ENCODE measurements around the gene ZFP36L2.

DNA sequence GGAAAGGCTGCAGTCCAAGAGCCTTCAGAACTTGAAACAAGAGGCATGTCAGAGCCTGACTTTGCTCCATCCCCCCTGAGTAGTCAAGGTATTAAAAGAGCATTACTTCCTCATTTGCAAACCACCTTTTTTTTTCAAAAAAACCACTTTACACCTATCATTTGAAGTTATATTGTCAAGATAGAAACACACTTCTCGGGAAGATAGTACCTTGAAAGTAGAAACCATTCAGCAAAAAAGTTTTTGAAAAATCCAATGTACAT, 41.7 kb upstream of the EML4 start:
- PRO-cap, 2 experiments: no peak in any of the 2 experiments

- PRO-cap, 2 experiments: peak in 1 of 2 experiments; most common minus-strand start chr2:42171819 (in 1)
These were observed 2.5 kb downstream of the EML4 start for GRCh38 chr2:42171603-42172053.

- PRO-cap, 2 experiments: no peak in any of the 2 experiments
These were observed 31.1 kb downstream of the COX7A2L start for GRCh38 chr2:42329822-42330485.

DNA sequence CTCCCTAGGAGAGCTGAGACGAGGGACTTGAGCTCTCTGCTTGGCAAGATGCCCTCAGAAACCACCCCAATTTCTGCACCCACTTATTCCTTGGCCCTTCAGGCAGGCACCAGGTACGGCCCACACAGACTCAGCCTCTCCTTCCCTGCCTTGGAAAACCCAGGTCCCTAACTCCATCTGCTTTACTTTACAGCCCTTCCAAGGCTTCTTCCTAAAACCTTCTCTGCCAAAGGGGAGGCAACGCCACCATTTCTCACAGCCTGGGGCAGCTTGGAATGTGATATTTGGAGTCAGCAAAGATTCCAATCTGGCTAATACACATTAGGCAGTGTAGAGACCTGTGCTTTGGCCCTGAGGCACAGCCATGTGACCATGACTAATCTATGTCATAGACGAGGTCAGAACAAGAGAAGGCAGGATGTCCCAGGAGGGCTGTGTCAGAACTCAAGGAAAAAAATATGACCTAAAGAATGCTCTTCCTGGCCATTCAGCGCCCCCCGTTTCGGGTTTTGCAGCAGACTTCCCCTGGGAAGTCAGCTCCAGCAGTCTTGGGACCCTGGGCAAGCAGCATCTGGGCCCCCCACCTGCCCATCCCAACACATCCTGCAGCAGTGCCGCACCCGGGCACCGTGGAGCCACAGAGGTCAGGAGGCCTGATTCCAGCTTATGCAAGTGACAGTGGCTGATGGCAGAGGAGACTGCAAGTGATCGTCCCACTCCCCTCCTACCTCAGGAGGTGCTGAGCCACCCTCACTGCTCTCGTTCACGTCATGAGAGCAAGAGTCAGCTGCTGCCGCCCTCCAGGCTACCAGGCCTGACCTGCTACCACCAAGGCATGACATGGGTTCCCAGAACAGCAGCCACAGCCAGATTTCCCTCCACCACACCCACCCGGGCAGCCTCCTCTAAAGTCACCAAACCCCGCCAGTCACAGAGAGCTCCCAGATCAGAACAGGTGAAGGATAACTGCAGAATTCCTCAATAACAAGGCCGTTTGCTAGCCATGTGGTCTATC, 18.4 kb downstream of the COX7A2L start:
- PRO-cap, 2 experiments: peak in 1 of 2 experiments; most common plus-strand start position 389 of the sequence (in 1)

GRCh38 chr2:42569777-42570339, 1.4 kb downstream of the MTA3 start:
- PRO-cap, 2 experiments: no peak in any of the 2 experiments

GRCh38 chr2:42856967-42857564, 64.7 kb upstream of the HAAO start:
- PRO-cap, 2 experiments: no peak in any of the 2 experiments

- PRO-cap, 2 experiments: no peak in any of the 2 experiments
These were observed 113.7 kb upstream of the HAAO start for GRCh38 chr2:42906219-42906422.

- PRO-cap, 2 experiments: peak in 1 of 2 experiments; most common plus-strand start chr2:42957446 (in 1); most common minus-strand start chr2:42957209 (in 1)
These were observed 164.8 kb upstream of the HAAO start for GRCh38 chr2:42956999-42957739.

- PRO-cap, 2 experiments: peak in 1 of 2 experiments; most common minus-strand start chr2:43083819 (in 1)
These were observed 143.1 kb downstream of the ZFP36L2 start for GRCh38 chr2:43082871-43084056.

GRCh38 chr2:43110366-43111037, 115.9 kb downstream of the ZFP36L2 start:
- PRO-cap, 2 experiments: no peak in any of the 2 experiments

- PRO-cap, 2 experiments: no peak in any of the 2 experiments
These were observed 91.9 kb downstream of the ZFP36L2 start for GRCh38 chr2:43134363-43134968.

DNA sequence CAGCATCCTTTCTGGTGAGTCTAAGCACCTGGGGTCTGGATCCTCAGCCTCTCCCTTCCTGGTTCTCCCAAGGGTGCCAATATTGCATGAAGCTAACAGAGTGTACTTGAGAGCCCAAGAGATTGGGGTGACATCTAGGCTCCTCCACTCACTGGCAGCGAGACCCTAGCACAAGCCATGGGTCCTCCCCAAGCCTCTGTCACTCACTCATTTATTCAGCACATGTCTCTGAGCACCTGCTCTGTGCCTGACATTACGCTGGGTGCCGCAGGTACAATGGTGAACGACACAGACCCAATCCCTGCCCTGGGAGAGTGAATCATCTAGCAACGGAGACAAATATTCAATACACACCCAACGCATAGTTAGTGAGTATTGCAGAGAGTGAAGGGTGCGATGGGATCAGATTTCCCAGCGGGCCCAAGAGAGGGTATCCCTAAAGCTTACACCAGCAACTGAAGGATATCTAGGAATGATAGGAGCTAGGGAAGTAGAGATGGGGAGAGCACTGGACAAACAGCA, 45.6 kb downstream of the ZFP36L2 start:
- PRO-cap, 2 experiments: no peak in any of the 2 experiments

DNA sequence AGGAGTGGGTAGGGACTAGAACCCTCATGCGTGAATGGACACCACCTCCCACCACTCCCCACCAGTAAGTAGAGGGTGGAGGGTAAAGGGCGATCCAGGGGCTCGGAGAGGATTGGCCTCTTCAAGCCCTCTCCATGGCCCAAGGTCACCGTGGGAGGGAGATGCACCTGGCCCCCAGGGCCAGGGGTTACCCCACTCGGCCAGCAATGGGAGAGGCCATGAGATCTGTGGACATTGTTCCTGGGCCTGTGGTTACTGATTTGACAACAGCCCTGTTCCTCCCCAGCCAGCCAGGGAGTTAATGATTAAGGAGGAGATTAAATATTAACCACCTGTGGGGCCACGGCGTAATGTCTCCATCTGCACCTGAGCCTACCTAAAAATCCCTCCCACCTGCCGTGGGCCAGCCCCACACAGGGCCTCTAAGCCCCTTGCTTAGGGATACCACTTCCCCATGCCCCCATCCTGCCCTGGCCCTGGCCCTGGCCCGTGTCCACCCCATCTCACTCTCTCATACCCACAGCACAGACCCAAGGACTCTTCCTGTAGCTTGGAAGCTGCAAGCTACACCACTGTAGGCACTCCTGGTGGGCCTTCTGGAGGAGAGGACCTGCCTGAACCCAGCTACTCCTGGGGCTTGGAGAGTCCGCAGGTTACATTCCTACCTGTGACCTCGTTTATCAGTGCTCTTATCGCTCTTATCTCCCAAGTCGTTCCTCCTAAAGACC, 32.2 kb downstream of the ZFP36L2 start:
- PRO-cap, 2 experiments: peak in 1 of 2 experiments; most common plus-strand start position 327 of the sequence (in 1); most common minus-strand start position 254 of the sequence (in 1)

DNA sequence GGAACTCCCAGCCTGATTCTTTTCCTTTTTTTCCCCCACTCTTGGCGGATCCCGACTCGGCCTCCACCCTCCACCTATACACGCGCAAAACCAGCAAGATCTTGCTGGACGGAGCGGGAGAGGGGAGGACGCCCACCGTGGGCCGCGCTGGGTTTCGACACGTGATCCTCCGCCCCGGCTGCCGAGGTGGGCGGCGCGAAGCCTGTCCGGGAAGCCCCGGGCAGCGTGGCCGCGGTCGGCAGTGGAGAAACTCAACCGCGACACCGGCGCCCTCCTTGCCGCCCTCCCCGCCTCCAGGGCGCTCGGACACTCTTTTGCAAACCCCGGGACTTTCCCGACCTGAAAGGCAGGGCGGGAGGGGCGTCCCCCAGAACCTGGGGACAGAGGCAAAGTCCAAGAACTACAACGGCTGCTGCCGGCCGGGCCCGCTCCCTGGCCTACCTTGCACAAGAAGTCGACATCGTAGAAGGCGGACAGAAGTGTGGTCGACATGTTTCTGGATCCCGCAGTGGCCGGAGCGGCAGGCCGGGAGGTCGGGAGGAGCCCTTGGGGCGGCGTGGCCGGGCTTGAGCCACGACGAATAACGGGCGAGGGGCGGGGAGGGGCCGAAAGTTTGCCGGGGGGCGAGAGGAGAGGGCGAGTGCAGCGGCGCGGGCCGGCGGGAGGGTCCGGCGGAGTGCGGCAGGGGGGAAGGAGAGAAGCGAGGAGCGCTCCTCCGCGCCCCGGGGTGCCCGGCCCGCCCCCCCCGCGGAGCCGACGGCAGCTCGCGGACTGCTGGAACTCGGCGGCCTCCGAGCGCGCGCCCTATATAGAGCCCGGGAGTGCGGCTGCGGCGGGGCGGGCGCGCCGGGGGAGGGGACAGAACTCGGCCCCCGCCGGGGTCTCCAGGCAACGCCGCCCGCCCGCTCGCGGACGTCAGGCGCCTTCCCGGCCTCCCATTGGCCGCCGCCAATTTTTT, at the start of gene ZFP36L2:
Gene ZFP36L2, minus strand, starts transcription at position 783 of the 958 bp plus-strand sequence.
- PRO-cap, 2 experiments: peak in 2 of 2 experiments; most common plus-strand start position 241 of the sequence (in 1); most common minus-strand start position 316 of the sequence (in 2)

DNA sequence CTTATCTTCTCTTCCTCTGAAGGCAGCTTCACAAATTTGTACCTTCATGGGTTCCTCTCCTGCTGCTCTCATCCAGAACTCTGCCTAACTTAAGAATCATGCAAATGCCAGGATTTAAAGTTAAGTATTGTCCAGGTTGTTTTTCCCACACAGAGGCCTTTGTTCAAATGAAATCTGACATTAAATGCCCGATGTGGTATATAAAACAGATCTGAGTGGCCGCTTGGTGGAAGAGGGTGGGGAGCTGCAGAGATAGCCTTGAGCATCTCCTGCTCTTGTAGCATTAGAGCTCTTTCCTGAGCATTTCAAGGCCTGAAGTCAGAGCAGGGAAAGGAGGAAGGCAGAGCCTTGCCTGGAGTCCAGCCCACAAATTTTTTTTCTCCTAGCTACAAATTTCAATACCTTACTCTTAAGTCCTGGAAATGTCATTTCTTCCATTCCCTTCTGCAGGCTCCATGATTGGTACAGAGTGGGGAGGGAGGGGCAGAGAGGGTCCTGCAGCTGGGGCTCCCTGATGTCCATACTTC, 49.4 kb upstream of the ZFP36L2 start:
- PRO-cap, 2 experiments: no peak in any of the 2 experiments

DNA sequence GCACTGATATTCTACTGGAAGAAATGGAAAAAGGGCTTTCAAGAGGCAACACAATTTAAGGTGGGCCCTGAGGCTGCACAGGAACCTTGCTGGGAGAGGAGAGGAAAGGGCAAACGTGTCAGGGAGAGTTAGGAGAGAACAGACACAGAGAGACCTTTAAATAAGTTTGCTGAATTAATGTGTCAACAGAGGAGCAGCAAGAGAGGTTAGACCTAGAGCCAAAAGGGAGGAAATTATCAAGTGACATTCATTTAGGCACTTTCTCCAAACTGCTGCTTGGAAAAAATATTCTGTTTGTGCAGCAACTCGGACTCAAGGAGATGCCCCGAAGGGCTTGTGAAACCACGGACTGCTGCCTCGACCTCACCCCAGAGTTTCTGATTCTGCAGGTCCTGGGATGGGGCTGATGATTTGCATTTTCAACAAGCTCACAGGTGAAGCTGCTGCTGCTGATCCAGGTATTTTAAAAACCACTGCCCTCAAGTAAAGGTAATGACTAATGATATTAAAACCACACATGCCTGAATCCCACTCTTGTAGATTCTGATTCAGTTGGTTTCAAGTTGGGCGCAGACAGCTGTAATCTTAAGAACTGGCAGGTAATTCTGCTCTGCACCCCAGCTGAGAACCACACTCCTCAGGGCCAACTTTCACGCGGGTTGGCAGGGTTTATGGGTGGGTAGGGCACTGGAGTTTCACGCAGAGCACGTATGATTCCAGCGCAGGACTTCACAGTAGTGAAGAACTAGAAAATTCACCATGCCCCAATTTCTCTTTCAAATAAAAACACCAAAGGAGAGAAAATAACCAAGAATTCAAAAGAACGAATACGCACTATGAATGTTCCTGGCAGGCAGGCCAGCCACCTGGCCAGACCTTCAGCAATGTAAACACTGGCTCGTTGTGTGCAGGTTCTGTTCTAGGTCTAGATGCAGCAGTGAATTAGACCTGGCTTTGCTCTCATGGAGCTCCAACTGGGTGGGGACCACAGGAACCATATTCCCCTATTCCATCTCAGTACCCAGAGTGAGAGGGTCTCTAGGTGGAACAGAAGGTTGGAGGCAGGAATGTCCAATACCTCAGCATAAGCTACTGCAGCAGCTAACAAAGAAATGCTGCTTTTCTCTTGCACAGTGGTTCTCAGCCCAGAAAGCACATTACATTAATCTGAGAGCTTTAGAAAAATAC, 74.5 kb upstream of the ZFP36L2 start:
- PRO-cap, 2 experiments: no peak in any of the 2 experiments

DNA sequence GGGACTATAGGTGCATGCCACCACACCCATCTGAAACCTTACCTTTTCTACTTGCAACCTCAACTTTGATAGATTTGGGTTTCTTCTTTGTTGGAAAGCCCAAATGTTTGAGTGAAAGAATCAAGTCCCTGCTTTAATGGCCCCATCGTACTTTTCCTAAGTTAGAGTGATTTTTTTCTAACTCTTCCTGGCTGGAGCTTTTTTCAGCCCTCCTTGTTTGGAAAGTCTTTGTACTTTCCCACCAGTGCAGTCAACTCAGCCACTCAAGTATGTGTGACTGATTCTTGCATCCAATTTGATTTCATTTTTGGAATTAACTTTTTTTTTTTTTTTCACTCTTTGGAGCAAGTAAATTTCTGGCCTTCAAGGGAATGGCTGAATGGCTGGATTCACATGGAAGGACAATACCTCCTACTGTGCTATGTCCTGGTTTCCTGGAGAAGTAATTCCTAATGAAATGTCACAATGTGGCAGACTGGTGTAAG, 75.8 kb upstream of the ZFP36L2 start:
- PRO-cap, 2 experiments: no peak in any of the 2 experiments

GRCh38 chr2:43462820-43463901, 132.7 kb downstream of the THADA start:
- PRO-cap, 2 experiments: no peak in any of the 2 experiments

DNA sequence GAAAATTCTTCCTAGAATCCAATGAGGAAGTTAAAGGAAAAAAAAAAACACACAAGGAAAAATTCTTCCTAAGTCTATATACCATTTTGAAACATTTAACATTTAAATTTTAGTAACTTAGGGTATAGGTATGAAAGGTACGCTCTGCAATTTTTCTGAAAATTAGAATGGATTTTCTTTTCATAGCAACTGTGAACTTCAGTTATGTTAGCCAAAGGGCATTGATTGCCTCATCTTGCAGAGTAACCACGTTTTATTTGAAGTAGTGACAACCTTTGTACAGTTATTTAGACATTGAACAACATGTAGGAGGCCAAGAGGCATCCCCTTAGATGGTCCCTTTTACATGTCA, 30.4 kb downstream of the ABCG5 start:
- PRO-cap, 2 experiments: no peak in any of the 2 experiments

DNA sequence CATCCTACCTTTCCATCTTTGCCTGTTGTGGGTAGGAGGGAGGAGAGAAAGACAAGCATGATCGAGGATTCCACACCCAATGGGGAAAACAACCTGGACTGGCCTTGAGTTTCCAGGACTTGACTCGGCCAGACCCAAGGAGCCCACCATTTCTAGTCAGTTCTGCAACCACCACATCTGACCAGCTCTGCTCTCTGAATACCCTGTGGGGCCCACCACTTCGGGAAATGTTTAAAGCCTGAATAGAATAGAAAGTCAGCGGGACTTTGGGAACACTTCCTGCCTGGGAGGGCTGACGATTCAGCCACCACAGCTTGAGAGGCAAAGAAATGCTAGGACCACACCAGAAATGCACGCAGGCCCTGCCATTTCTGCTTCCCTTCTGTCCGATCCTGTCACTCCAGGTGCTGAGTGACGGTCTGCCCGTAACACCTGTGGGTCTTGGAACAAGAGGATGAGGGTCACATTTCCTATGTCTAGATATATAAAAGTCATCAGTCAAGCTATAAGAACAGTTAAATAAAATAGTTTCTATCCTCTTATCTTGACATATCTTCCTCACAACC, 1.4 kb downstream of the ABCG8 start:
- PRO-cap, 2 experiments: peak in 1 of 2 experiments; most common minus-strand start position 384 of the sequence (in 1)

All from Metastatic Liver Carcinoma in the Lung (tissue), 2 donors.